Duodenum (tissue), 1 donor: ENCODE data around the genes PDE6A, CSF1R and NDST1.

- PRO-cap: no peak
Measured at GRCh38 chr5:149757345-149758047, 27.4 kb downstream of the PPARGC1B start.

- PRO-cap: no peak
Measured at GRCh38 chr5:149895882-149896314, 48.7 kb downstream of the PDE6A start.

GRCh38 chr5:149944559-149944857 lies at the start of gene PDE6A:
TSS of gene PDE6A (minus strand) at chr5:149944793.
- PRO-cap: no peak

GRCh38 chr5:150024119-150024823 lies 23.7 kb downstream of the HMGXB3 start:
- PRO-cap: no peak

GRCh38 chr5:150026498-150027343 lies 26.2 kb downstream of the HMGXB3 start:
- PRO-cap: no peak

DNA sequence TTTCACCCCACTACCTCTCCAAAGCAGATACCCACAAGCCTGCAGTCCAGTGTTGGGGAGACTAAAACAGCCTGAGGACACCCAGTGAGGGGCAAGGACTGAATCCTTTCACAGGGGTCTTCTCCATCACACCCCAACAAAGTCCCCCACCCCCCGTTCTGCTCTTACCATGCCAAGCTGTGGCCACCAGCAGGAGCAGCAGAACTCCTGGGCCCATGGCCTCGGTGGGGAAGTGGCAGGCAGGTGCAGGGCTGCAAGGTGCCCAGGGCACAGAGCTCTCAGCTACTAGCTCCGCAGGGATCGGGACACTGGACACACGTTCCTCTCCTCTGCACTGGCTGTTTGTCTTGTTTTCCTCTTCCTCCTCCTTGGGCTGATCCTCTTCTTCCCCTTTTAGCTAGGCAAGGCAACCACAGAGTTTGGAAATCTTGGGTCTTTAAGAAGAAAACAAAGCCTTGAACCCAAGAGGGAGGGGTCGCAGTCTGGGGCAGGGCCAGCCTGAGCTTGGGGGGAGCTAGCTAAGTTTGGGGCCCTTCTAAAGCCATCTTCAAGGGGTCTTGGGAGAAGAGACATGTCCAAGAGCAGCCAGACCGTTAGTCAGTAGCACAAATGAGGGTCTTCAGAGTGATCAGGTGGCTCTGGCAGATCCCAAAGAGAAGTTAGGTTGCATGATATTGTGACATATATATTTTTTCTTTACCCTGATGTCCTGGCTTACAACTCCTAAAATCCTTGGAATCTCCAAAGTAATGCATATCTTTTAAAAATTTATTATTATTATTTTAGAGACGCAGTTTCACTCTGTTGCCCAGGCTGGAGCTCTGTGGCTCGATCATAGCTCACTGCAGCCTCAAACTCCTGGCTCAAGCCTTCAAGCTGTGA lies at the start of gene CSF1R:
CSF1R (minus strand) TSS at position 344 of the 882 bp plus-strand sequence.
- PRO-cap: unidirectional peak, minus-strand start at position 316 of the sequence

DNA sequence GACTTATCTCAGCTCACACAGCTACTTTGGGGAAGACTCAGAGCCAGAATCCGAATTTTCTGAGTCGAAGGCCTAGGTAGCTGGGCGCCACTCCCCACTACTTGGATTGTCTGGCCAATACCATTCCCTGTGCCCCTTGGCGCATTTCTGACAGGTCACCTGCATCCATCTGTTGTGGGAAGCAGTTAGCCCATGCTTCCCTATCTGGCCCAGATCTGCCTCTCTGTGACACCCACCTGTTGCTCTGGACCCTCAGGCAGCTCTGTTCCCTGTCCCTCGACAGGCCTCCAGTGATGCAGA lies 16.7 kb upstream of the CSF1R start:
- PRO-cap: no peak

- PRO-cap: no peak
Measured at GRCh38 chr5:150115464-150116138, 29.2 kb upstream of the CSF1R start.

GRCh38 chr5:150154073-150154808 lies 1.4 kb downstream of the PDGFRB start:
- PRO-cap: no peak

GRCh38 chr5:150246545-150247271 lies 42.9 kb downstream of the CAMK2A start:
- PRO-cap: no peak

DNA sequence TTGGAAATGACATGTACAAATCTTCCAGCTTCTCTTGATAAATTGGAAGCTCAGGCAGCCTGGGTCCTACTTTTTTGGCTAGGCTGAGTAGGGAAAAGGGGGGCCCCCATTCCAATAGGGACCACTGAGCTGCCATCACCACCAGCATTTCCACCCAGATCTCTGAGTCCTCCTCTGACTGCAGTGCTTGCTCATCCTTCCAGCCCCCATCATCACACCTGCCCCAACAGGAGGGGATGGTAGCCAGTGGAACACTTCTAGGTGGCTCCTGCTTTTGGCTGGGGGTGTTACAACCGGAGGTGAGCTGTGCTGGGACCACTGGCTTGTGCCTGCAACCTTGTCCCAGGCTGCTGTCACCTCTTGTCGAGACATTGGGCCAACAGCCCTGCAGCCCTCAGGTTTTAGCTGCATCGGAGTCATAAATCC lies 24.9 kb downstream of the TCOF1 start:
- PRO-cap: no peak

GRCh38 chr5:150400466-150401460 lies 11.9 kb downstream of the CD74 start:
- PRO-cap: no peak

DNA sequence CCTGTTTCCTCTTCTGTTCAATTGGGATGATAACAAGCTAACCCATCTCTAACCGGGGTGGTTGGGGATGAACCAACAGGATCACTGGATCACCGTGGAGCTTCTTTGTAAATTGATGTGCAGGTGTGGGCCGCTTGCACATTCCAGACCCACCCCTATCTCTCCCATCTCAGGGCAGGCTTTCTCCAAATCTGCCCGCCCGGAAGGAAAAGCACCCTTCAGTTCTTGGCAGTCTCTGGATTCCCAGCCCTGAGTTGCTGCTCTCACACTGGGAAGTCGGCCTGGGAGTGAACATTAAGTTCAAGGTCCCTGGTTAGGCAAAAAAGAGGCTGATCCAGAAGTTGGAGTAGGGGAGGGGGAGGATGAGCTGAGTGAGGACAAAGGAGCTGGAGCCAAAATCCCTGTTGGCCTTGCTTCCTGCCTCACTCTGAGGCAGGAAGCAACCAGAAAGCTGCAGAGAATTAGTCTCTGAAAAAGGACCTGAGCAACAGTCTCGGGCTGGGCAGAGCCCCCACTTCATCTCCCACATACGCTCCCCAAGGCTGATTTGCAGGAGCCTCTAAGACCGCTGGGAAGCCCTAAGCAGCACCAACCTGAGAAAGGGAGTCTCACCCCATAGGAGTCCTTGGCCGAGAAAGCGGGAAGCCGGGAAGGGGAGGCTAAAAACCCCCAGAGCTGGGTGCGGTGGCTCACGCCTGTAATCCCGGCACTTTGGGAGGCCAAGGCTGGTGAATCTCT lies 15.0 kb upstream of the RPS14 start:
- PRO-cap: bidirectional peak, plus-strand start at position 490 of the sequence, minus-strand start at position 289 of the sequence

- PRO-cap: unidirectional peak, minus-strand start at chr5:150488620
Measured at GRCh38 chr5:150488363-150489450, 19.2 kb upstream of the NDST1 start.

- PRO-cap: no peak
Measured at GRCh38 chr5:150498306-150498953, 9.5 kb upstream of the NDST1 start.

DNA sequence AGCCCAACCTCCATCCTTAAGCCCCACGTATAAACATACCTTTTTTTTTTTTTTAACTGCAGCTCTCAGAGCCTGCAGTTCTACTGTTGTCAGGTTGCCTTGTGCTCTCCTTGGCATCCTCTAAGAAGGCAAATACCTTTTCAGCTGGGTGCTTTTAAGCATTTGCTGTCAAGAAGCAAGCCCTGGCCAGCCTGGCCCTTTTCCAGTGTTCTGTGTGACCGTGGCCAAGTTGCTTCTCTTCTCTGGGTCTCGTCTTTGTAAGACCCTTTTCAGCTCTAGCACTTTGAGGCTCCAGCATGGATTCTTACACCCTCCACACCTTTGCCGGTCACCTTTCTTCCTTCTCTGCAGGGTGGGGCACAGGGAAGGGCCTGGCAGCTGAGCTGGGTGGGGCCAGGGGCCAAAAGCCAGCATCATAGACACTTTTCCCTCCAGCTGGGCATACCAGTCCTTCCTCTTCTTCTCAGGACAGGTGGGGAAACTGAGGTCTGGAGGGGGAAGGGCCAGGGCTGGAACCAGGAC lies 643 bp upstream of the NDST1 start:
- PRO-cap: no peak

- PRO-cap: no peak
Measured at GRCh38 chr5:150507749-150508679, at the start of gene NDST1. TSS of gene NDST1 (plus strand) at chr5:150508131.

- PRO-cap: no peak
Measured at GRCh38 chr5:150642263-150643111, 2.0 kb downstream of the SYNPO start.

DNA sequence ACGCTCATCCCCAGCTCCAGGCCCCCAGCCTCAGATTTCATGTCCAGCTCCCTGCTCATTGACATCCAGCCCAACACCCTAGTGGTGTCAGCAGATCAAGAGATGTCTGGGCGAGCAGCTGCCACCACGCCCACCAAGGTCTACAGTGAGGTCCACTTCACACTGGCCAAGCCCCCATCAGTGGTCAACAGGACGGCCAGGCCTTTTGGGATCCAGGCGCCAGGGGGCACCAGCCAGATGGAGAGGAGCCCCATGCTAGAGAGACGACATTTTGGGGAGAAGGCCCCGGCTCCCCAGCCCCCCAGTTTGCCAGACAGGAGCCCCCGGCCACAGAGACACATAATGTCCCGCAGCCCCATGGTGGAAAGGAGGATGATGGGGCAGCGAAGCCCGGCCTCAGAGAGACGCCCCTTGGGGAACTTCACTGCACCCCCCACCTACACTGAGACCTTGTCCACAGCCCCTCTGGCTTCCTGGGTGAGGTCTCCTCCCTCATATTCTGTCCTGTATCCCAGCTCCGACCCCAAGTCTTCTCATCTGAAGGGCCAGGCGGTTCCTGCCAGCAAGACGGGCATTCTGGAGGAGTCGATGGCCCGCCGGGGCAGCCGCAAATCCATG lies 8.4 kb downstream of the SYNPO start:
- PRO-cap: no peak

DNA sequence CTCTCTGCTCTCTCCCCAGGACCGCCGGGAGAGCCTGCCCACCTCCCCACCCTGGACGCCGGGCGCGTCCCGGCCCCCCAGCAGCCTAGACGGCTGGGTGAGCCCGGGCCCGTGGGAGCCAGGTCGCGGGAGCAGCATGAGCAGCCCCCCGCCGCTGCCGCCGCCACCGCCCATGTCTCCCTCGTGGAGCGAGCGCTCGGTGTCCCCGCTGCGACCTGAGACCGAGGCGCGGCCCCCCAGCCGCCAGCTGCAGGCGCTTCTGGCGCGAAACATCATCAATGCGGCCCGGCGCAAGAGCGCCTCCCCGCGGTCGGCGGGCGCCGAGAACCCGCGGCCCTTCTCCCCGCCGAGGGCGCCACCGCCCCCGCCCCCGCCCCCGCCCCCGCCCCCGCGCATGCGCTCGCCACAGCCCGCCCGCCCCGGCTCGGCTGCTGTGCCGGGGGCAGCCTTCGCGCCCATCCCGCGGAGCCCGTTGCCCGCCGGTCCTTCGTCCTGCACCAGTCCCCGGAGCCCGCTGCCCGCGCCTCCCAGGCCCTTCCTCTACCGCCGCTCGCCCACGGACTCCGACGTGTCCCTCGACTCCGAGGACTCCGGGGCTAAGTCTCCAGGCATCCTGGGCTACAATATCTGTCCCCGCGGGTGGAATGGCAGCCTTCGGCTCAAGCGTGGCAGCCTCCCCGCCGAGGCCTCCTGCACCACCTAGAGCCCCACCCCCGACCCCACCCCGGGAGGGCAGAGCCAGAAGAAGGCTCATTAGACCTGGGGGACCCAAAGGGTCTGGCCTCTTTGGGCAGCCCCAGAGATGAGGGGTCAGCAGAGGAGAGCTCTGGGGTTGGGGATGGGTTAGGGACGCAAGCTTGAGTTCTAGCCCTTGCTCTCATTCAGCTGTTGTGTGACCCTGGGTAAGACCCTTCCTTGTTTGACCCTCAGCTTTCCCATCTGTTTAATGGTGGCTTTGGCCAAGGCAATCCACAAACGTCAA lies 4.4 kb upstream of the MYOZ3 start:
- PRO-cap: no peak